Ileum (tissue), 1 donor: ENCODE results near the genes EIF4EBP2 and C10orf105.

DNA sequence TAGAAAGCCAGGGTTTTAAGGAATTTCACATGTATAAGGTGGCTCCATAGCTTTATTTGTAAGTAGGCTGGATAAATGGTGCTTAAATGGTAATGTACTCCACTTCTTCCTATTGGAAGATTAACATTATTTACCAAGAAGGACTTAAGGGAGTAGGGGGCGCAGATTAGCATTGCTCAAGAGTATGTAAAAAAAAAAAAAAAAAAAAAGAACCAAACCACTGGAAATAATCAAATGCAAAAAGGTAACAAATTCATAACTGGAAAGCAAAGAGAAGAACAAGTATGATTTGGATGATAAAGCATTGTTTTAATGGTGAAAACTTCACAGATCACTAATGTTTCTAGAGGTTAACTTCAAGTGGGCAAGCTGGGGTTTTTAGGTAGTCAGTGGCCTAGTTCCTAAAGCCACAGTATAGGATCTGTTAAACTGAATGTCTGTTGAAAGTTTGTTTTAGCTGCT, 5.1 kb upstream of the KIFBP start:
- PRO-cap, result no peak

GRCh38 chr10:69332674-69332959, 14.0 kb downstream of the HK1 start:
- PRO-cap, result no peak

DNA sequence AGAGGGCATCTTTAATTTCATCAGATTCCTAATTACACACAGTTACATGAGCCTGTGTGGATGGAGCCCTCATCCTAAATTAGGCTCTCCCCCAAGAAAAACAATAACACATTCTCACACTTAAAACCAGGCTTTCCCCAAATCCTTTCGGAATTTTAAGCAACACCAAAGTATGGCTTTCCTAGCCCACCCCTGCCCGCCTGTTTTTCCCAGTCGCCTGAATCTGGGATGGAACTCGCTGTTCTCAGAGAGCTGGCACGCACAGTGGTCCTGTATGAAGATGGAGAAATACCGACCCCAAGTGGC, 3.6 kb downstream of the TACR2 start:
- PRO-cap, result no peak

- PRO-cap, result unidirectional peak, plus-strand start at chr10:69459581
Measured at GRCh38 chr10:69459134-69460158, 8.2 kb downstream of the TSPAN15 start.

- PRO-cap, result no peak
Measured at GRCh38 chr10:69709676-69710024, 79.6 kb downstream of the FAM241B start.

DNA sequence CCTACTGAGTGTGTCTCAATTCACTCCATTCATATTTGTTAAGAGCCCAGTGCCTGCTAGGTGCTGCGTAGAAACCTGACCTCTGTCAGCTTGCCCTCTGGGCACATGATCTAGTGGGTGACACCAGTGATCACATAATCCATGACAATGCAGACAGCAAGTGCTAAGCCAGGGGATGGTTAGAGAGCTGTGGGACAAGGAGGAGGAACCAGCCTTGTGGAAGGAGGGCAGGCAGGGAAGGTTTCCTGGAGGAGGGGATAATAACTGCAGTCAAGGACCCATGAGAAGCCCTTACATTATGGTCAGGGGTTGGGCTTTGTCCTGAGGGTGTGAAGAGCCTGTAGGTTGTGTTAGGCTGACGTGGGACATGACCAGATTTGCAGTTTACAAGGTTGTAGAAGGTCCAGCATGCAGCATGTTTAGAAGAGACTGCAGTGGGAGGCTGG, 81.7 kb downstream of the COL13A1 start:
- PRO-cap, result unidirectional peak, plus-strand start at position 182 of the sequence

- PRO-cap, result no peak
Measured at GRCh38 chr10:70151985-70153107, 5.8 kb upstream of the TYSND1 start.

DNA sequence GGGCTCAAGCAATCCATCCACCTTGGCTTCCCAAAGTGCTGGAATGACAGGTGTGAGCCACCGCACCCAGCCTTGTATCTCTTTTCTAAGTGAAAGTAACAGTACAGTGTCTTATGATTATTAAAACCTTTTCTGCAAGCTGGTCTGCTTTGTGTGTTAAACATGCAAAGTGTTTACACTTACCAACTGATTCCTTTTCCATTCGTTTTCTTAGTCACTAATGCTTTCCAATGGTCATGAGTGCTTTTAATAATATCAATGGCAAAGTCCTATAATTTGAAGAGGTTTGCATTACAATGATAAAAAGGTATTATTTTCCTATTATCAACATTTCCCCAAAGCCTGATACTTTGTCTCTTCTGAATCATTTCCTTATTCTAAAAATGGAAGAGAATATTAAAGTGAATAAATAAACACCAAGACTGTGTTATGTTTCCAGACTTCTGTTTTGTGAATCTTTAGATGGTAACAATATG, 24.2 kb downstream of the PPA1 start:
- PRO-cap, result no peak

DNA sequence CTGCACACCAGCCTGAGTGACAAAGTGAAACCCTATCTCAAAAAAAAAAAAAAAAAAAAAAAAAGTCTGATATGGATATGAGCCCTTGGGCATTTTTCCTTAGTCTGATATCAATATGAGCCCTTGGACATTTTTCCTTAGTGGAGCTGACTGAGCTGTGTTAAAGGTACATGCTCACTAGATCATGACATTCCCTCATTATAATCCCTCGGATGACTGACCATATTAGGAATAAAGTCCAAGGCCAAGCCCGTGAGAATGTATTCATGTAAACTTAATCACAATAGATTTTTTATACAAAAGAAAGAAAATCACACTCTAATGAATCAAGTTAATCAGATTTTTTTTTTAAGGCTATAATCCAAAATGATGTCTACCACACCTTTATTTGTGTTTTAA, 5.6 kb downstream of the PPA1 start:
- PRO-cap, result unidirectional peak, minus-strand start at position 139 of the sequence

DNA sequence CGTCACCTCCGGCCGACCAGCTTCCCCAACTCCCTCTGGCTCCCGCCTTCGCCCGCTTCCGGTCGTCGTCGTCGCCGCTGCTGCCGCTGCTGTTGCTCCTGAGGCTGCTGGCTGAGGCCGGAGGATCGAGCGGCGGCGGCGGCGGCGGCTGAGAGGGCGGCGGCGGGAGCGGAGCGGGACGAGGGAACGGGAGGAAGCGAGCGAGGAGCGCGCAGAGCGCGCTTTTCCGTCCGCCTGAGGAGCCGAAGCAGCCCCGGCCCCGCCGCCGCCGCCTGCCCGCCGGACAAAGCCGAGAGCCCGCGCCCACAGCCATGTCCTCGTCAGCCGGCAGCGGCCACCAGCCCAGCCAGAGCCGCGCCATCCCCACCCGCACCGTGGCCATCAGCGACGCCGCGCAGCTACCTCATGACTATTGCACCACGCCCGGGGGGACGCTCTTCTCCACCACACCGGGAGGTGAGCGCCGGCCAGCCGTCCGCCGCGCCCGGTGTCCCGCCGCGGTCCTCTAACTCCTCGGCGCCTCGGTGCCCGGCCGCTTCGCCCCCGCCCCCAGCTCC, at the start of gene EIF4EBP2:
EIF4EBP2 (plus strand) TSS at position 55 of the 557 bp plus-strand sequence.
- PRO-cap, result bidirectional peak, plus-strand start at position 65 of the sequence, minus-strand start outside the sequence; bidirectional peak, plus-strand start at position 447 of the sequence, minus-strand start at position 411 of the sequence

GRCh38 chr10:70458017-70458912, 16.8 kb upstream of the NODAL start:
- PRO-cap, result unidirectional peak, plus-strand start at chr10:70458542

GRCh38 chr10:70494266-70494648, 15.7 kb downstream of the PALD1 start:
- PRO-cap, result no peak

- PRO-cap, result no peak
Measured at GRCh38 chr10:70589761-70590170, 12.8 kb downstream of the PRF1 start.

- PRO-cap, result unidirectional peak, minus-strand start at chr10:70830331
Measured at GRCh38 chr10:70830028-70830765, 14.4 kb downstream of the SGPL1 start.

GRCh38 chr10:71213772-71214811, 1.7 kb downstream of the UNC5B start:
- PRO-cap, result unidirectional peak, minus-strand start at chr10:71214154

GRCh38 chr10:71234001-71234263, 21.6 kb downstream of the UNC5B start:
- PRO-cap, result no peak

GRCh38 chr10:71343134-71343912, 24.3 kb downstream of the SLC29A3 start:
- PRO-cap, result no peak

DNA sequence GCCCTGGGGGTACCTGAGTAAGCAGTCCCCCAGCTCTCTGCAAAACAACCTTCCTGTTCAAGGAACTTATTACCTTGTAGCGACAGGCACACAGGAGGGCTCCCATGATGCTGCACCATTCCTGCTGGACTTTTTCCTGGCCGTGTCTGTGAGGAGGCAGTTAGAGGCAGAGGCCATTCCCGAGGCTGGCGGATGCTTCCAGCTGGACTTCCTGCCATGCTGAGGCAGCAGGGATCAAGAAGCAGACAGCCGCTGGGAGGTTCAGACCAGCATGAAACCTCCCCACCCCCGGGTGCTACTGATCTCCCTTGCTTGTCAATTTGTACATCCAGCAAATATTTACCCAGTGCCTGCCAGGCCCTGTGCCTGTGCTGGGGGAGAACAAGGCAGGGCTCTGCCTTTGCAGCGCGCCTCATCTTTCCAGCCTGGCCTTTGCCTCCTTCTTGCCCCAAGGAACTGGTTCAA, 28.8 kb downstream of the SLC29A3 start:
- PRO-cap, result no peak

DNA sequence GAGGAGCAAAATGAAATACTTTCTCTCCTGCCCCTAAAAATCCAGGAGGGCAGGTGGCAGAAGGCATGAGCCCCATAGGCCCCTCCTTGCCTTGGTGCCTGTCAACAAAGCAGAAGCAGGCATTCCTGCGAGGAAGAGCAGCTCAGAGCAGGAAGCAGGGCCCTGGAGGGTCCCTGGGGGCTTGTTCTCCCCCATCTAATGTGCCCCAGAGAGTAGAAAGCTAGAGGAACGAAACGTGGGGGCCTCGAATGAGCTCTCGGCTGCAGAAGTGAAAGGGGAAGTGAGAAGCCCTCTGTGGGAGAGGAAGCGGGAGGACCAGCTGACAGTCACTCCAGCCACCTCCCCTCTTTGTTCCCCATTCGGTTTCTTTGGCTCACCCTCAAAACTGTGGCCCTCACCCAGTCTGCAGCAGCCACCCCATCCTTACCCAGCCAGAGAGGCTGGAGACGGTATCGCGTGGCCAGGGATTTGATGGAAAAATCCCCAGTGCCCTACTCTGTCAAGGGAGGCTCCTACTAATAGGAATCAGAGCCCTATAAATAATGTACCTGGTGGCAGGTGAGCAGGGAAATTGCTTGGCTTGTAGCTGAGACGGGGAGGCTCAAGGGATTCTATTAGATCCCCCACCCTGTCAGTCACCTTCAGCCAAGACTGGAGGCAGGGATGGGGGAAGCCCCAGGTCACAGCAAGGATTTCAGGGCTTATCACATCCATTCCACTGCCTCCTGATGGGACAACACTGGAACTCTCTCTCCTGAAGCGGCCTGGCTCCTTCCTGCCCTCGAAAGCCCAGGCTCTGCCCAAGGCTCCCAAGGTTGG, 24.9 kb downstream of the C10orf105 start:
- PRO-cap, result no peak

DNA sequence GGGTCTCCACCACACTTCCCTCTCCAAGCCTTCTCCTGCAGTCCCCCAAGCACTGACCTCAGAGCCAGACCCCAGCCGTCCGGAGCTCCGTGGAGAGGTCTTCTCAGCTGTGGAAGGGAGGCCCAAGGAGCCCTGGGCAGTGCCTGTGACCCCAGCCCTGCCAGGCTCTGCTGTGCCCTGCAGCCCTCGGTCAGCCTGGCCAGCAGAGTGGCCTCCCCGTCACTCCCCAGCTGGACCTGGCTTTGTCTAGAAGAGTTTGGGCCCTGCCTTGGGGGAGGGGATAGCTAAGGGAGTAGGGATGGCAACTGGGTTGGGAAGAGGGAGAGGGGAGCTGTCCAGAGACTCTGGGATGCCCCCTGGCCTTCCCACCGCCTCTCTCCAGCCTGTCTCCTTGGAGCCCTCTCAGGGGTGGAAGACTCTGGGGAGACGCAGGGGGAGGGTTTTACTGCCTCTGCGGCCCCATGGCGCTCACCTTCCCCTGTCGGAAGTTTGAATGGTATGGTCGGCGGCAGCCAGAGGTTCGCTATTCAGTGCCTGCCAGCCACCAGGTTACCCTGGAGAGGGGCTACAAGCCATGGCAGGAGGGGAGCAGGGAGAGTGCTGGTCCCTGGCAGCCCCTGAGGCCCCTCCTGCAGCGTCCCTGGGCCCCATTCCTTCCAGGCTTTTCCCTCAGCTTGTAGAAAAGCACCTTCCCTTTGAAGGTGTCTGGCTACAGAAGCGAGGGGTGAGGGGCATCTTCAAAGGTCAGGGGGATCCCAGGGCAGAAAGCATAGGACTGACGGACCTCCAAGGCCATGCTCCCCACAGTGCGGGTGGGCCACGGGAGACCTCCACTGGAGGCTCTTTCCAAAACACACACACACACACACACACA, at the start of gene C10orf105:
C10orf105 (minus strand) TSS at position 209 of the 874 bp plus-strand sequence.
- PRO-cap, result no peak